Pulmonary lymph node (tissue), 1 donor: ENCODE data around the genes PWP1, CMKLR1 and CORO1C.

DNA sequence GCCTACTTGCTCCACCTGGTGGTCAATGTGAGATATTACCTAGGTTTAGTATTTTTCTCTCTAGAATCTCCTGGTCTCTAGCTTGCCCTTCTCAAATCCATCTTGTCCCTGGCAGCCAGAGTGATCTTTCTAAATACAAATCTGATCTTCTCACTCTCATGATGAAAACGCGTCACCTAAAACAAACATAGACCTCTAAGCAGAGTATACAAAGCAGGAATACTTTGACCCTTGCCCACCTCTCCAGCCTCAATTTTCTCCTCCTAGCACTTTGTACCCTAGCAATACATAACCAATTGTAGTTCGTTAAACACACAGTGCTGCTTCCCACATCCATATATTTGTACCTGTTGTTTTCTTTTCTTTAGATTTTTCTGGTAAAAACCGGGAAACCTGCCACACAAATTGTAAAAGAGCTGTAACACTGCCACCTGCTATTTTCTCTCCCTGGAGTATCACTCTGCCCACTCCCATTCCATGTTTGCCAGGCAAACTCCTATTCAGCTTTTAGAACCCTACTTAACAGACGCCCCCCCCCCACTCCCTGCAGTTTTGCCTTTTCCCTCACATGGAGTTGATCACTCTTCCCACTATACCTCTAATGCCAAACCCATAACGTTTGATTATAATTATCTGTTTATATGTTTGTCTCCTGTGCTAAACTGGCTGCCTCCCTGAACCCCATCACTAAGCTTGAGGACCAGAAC lies 19.8 kb upstream of the TCP11L2 start:
- PRO-cap, result no peak

DNA sequence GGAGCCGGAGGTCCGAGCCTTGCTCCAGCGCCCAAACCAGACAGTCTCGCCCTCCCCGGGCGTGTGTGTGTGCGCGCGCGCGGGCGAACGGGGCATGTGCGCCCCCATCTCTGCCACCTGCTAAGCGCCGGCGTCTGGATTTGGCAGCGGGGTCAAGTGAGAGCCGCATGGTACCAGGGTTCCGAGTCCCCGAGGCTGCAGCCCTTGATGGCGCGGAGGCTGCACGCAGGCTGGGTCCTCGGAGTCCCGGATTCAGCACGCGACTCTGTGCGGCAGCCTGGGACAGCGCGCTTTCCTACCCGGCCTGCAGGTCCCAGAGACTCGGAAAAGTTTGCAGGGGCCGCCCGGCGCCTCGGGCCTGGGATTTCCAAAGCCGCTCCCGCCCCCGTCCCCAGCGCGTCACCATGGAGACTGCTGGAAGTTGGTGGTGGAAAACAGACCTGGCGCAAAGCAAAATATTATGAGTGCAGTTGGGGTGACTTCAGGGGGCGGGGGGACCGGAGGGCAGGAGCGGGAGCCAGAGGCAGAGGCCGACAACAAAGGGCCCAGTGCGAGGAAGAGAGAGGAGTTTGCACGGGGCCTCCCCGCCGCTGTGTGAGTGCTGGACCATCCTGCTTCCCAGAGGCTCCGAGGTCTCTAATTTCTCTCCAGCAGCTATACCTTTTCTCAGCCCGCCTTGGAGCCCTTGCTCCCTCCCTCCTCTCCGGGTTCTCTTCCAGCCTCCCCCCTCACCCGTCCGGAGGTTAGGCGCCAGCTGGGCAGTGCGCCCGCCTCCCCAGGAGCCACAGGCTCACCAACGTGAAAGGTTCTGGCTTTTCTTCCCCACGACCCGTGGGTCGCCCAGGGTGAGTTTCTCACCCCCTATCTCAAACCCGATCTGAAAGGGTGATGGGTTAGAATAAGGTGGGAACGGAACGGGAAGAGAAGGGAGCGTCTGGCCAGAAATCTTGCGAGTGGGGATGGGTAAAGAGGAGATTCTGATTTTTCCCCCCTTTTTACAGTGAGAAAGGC lies 4.4 kb downstream of the RFX4 start:
- PRO-cap, result no peak

- PRO-cap, result no peak
Observed at GRCh38 chr12:106684473-106685026, 89.9 kb upstream of the RIC8B start.

DNA sequence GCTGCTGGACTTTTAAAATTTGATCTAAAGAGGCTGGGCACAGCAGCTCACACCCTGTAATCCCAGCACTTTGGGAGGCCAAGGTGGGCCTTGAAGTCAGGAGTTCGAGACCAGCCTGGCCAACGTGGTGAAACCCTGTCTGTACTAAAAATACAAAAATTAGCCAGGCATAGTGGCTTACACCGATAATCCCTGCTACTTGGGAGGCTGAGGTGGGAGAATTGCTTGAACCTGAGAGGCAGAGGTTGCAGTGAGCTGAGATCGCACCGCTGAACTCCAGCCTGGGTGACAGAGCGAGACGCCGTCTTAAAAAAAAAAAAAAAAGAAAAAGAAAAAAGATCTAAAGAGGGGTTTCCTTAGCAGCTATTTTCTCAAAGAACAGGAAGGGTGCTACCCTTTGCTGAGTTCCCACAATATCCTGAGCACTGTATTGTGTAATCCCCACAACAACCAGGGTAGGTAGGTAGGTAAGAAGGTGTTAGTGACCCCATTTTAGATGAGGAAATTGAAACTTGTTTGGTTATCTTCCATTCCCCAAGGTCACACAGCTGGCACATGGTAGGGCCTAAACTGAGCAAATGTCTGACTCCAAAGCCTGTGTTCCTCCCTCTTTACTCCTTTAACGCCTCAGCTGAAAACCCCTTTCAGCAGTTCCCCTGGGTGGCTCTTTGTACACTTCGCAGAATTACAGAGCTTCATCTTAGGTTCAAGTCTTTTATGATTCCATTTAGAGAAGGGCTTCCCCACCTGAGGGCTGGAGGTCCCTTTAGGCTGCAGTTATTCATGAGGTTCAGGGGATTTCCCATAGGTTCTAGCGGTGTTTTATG lies 26.6 kb upstream of the RIC8B start:
- PRO-cap, result no peak

DNA sequence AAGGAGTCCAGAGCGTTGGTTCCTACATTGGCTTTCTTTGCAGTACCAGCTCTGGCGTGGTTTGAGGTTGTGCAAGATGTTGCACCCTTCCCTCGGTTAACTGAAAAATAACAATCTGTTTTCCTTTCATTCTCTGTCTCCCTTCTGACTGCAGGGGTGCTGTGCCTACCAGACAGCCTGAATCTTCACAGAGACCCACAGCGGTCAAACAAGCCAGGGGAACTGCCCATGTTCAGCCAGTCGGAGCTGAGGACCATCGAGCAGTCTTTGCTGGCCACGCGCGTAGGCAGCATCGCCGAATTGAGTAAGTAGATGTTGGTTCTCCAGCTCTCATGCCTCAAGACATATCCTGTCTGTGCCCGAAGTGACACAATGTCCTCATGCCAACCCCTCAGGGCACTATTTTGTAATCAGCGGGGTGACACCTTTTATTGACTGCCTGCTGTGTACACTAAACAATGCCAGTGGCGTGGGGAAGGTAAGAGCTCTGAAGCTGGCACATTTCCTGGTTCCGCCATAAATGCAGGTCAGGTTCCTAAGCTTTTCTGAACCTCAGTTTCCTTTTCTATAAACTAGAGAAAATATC lies 165.2 kb upstream of the PWP1 start:
- PRO-cap, result no peak

GRCh38 chr12:107540598-107540815 lies 145.1 kb upstream of the PWP1 start:
- PRO-cap, result no peak

DNA sequence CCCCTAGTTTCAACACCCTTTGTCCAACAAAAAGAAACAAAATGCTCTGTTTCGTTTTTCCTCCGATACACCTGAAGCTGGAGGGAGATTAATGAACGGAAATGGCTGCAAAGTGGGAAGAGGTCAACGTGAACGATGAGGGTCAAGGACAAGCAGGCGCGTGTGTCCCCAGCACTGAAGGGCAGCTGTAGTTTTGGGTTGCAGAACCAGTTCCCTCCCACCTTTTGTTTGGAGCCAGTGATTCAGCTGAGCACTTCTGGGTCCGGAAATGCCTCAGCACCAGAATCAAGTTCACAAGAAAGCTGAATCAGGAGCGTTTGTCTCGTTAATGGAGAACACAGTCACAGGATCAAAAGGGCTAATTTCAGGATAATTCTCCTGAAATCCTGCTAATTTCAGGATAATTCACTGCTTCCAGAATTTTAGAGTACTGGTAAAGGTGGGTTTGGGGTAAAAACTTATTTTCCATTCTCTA lies 51.0 kb upstream of the PWP1 start:
- PRO-cap, result no peak

DNA sequence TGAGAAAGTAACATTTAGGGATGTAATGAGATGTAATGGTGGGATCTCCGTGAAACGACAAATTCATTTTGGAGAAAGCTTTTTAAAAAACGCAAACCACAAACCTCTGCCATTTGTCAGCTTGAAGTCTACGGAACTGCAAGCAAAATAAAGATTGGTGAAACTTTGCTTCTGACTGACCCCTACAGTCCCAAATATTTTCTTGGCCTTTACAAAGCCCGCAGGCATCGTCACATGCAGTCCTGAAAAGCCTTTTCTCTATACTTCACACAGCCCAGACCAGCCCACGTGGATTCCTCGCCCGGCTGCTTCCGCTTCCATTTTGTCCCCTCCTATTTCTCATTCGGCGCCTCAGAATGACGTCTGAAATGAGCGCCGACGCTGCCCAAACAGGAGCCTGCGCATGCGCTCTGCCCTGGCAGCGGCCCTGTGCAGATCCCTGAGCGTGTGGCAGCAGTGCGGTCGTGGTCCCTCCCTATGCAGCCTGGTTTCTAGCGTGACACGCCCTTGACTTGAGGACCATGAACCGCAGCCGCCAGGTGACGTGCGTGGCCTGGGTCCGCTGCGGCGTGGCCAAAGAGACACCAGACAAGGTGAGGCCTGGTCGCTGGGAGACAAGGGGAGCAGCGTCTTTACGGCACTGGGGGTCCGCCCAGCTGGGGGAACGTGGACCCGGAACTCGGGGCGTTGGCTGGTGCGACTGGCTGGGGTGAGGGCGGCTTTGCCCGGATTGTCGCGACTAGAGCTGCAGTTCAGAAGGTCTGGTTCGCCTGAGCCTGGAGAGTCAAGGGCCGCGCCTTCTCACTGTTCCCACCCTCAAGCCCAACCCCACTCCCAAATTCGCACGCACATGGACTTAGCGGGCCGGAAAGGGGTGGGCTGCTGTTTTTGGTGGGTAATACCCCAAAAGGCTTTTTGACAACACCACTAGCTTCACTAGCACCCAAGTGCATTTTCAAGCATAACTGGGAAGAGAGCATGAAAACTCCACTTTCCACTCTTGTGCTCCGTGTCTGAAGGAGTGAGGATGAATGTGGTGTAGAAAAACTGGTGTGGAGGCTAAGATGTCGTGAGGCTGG lies at the start of gene PWP1:
PWP1 (plus strand) TSS at position 421 of the 1,079 bp plus-strand sequence.
- PRO-cap, result bidirectional peak, plus-strand start at position 434 of the sequence, minus-strand start at position 310 of the sequence

DNA sequence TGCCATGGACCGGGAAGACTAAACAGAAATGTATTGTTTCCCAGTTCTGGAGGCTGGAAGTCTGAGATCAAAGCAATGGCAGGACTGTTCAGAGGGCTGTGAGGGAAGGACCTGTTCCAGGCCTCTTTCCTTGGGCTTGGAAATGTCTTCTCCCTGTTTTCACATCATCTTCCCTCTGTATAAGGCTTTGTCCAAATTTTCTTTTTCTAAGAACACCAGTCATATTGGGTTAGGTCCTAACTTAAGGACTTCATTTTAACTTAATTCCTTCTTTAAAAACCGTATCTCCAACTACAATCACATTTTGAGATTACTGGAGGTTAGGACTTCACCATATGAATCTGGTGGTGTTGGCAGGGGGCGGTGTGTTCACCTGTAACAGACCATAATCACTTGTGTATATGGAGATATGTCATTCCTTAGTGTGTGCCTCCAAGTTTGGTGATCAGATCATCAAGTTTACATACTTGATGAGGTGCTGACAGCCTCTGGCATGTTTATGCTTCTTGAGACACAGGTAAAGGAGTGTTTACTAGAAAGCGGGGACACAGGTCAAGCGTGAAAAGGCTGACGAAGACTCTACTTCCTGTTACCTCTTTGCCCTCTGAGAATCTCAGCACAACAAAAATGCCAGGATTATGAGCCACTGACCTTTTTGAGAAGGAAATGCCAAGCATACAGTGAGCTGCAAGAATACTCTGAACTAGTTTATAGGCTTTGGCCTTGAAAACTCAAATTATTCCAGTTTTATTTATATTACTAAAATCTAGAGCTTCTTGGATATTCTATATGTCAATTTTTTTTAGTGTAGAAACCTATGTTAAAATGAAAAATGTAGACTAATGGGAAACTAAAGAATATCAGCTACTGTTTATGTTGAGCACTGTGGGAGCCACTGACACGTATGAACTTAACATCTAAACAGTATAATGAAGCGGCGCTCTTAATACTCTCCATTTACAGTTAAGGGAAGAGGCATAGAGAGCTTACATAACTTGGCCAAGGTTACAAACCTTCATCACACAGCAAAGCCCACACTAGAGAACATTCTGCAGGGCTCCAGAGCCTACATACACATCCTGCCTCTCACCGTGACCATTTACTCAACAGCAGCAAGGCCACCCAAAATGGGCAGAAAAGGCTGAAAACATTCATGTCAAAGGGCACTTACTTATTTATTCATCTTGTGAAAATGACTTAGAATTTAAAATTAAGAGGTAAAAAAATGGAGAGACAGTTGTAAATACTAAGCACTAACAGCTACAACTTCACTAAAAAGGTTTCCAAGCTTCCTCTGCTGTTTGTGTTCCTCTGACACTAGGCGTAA lies 29.5 kb downstream of the PRDM4 start:
- PRO-cap, result bidirectional peak, plus-strand start at position 658 of the sequence, minus-strand start at position 455 of the sequence

GRCh38 chr12:107732901-107734064 lies 27.7 kb downstream of the PRDM4 start:
- PRO-cap, result no peak

GRCh38 chr12:107903612-107904027 lies 129.1 kb downstream of the ASCL4 start:
- PRO-cap, result bidirectional peak, plus-strand start at chr12:107903896, minus-strand start at chr12:107903812

DNA sequence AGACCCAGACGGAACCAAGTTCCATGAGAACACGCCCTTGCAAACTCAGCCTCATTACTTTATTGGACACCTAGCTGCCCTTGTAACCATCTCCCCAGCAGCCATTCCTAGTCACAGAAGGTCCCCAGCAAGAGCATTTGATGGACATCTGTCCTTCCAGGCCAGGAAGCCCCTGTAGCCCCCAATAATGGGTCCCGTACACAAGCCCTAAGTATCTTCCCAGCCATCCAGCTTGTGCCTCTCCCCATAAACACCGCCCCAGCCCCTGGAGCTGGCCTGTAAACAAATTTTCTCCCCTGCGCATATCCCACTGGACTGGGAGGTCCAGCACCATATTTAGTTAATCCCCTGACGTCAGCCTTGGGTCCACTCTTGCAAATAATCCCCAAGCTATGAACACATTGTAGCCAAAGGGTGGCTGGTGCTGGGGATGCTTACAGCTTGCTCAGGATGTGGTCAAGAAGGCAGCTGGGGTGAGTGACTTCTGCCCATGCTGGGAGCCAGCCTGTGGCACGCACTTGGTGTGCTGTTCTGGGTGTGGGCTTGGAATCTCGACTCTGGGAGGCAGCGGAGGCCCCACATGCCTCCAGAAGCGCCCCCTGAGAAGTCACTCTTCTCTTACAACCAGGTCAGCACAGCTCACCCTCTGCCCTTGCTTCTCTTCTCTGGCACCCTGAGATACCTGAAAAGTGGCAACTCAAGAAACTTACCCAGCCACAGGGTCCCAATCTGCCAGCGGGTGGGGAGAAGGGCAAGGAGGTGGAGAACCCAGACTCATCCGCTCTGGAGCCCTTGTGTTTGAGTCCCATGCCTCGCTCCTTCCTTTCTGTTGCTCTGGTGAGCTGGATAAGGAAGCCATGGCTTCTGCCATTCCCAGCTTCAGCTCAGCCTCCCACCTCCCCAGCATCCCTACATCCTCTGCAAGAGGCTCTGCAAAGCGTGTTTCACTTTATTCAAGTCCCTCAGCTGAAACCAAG lies 32.0 kb downstream of the CMKLR1 start:
- PRO-cap, result no peak

DNA sequence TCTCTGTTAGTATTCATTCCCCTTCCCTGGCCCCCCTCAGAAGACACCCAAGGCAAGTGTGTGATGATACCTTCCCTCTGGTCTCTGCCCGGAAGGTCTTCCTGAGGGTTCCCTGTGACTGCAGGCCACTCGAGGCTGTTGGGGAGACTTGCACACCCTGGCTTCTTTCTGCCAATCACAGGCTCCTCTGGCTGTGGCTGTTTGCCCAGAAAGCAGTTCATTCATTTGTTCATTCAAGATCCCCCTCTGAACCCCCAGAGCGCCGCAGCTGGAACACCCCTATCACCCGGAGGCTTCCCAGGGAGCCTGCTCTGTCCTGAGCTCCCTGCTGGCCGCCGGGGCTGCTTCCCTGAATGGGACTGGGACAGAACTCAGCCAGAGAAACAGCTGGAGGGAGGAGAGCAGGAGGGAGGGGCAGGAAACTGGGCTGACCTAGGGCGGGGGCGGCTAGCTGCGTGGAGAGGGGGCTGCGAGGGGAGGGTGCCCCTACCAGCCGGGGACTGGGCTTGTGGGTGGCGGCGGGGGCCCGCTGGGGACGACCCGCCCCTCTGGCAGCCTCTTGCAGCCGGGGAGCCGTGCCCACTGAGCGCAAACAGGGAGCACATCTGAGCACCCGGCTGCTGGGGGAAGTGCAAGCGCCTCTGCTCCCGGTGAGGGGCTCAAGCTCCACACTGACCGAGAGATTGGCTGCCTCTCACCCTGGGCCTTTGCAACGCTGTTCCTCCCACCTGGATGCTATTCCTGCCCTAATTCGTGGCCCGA lies at the start of gene CMKLR1:
CMKLR1 (minus strand) TSS at position 355 of the 762 bp plus-strand sequence.
- PRO-cap, result no peak

DNA sequence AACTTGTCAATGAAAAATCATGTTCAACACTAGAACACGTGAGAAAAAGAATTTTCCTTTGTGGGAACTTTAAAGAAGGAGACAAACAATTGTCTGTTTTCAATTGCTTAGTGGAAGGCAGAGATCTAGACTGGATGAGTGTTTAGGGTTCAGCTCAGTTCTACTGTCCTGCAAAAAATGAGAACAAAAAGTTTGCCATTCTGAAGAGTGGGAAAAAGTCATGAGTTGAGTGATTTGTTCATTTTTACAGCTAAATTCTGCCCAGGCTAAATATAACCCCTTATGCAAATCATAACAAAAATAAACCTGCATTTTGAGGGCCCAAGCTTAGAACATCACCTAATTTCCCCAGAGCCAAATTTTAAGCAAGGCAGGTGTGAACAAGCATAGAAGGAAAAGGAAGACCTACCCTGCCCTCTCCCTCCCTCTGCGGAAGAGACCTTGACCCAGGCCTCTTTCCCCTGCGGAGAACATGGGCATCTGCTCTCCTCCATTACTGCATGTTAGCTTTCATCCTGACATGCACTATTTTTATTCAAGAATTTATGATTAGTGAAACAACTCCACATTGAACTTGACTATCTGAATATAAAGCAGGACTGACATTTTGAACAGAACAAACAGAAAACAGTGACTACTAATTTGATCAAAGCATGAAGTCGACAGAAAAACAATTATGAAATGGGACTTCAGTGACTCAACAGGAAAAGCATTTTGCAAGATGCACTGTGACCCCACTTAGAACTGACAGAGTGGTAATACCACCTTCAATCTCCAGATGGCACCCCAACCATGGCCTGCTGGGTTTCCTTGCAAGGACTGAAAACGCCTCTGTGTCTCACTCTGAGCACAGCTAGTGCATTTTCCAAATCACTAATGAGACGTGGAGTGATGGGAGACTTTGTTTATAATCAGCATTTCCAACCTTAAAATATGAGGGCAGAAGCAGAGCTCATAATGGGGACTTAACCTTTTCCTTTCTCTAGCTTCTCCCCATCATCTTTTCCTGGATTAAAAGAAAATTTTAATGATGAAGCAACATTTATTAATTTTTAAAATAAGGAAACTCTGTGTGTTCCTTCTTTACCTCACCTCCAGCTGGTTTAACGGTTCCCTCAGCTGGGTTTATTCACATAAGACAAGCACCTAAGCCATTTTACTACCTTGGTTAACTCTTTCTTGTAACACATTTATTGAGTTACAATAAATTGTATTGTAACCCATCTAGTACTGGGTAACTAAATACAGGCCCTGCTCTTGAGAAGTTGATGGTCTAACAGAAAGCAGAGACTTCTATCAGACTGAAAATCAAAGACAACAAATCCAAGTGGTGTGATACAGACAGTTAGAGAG lies 31.0 kb upstream of the SELPLG start:
- PRO-cap, result bidirectional peak, plus-strand start at position 387 of the sequence, minus-strand start at position 179 of the sequence; bidirectional peak, plus-strand start at position 876 of the sequence, minus-strand start at position 878 of the sequence

DNA sequence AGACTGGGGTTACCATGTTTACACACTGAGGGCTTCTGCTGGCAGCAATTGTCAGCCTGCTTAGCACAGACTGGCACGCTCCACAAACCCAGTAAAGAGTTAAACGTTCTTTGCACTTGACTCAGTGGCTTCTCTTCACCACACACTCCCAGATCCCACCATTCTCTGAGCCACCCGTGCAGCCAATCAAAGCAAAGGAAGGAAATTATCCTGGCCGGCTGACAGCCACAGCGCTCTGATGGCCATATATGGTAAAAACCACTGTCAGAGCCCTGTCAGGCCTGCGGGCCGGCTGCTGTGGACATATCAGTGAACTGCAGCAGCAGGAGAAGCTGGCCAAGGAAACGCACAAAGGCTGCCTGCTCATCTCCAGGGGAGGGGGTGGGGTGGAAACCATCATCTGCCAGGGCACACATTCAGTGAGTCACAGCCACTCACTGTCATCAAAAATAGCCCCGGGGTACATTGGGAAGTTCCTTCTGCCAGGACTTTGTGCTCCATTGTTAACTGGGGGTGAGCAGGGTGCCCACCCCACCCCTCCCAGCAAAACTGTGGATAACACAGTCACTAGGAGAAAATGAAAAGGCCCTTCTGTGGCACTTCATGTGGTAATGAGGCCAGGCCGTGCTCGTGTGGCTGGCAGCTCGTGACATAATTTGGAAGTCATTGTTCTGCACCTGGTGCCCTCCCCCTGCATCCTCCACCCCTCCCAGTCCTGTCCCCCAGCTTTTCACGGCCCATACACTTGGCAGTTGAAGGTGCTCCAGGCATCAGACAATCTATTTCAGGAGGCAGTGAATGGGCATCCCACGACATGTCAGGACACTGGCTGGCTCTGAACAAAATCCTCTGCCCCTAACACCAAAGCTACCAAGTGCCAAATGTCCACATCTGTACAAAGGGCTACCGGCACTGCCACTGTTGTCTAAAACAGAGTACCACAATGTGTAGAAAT lies 39.6 kb downstream of the CORO1C start:
- PRO-cap, result bidirectional peak, plus-strand start at position 500 of the sequence, minus-strand start at position 126 of the sequence

DNA sequence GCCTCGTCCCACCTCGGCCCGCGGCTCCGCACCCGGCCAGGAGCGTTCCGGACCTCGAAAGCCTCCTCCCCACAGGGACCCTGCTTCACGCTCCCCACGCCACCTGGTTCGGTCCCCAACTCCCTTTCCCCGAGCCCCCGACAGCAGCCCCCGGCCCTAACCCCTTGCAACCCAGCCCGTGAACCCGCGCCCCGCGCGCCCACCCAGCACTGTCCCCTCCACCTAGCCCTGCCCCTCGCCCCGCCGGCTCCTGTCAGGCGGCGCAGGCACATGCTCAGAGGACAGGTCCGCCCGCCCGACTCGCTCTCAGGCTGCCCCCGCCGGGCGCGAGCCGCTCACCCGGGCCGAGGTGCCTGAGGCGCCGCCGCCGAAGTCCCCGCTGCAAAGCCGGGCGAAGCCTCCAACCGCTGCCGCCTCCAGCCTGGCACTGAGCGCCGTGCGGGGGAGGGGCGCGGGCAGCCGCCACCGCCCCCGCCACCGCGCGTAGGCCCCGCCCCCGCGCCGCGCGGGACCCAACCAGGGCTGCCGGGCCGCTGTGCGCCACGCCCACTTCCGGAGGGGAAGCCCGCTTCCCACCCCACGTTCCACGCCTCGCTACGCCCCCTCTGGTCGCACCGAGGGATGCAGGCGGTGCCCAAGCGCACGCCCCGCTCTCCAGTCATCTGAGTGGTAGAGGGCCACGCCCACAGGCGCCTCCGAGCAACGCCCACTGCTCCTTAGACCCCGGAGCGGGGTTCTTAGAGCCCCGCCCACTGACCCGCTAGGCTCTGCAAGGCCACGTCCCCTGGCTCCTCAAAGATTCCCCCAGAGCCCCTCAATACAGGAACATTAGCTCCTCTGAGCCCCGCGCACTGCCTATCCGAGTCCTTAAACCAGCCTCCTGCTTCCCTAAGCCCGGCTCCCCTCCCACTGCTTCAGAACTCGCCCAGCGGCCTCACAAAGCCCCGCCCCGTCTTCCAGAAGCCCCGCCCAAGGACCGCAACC lies at the start of gene CORO1C:
CORO1C (minus strand) TSS at position 429 of the 984 bp plus-strand sequence.
- PRO-cap, result bidirectional peak, plus-strand start at position 608 of the sequence, minus-strand start at position 429 of the sequence; bidirectional peak, plus-strand start at position 661 of the sequence, minus-strand start at position 664 of the sequence; unidirectional peak, minus-strand start at position 664 of the sequence; bidirectional peak, plus-strand start outside the sequence, minus-strand start at position 911 of the sequence

DNA sequence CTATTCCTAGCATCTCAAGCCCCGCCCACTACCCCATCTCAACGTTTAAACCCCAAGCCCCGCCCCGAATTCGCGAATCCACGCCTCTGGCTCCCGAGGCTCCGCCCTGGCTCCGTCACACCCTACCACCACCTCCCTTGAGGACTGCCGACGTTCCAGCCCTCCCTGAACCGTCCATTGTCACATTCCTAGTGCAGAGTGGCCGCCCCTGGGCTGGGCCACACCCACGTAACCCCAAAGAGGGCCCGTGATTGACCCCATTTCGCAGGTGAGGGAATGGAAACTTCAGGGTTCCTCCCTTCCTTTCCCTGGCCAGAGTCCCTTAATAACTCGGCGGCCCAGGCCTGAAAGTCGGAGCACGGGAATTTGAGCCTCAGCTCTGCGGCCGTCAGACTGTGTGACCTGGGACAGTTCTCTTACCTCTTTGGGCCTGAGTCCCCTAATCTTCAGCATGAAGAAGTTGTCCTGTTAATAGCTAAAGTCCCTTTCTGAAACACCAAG lies 806 bp upstream of the CORO1C start:
- PRO-cap, result bidirectional peak, plus-strand start at position 131 of the sequence, minus-strand start outside the sequence

GRCh38 chr12:109092434-109093112 lies 699 bp downstream of the ALKBH2 start:
- PRO-cap, result no peak

GRCh38 chr12:109278019-109278551 lies 31.0 kb downstream of the FOXN4 start:
- PRO-cap, result no peak

GRCh38 chr12:109460414-109461023 lies 16.6 kb downstream of the KCTD10 start:
- PRO-cap, result no peak